Right atrium auricular region (tissue), 2 donors: ENCODE measurements around the genes PAFAH1B1, CCDC92B and NCBP3.

DNA sequence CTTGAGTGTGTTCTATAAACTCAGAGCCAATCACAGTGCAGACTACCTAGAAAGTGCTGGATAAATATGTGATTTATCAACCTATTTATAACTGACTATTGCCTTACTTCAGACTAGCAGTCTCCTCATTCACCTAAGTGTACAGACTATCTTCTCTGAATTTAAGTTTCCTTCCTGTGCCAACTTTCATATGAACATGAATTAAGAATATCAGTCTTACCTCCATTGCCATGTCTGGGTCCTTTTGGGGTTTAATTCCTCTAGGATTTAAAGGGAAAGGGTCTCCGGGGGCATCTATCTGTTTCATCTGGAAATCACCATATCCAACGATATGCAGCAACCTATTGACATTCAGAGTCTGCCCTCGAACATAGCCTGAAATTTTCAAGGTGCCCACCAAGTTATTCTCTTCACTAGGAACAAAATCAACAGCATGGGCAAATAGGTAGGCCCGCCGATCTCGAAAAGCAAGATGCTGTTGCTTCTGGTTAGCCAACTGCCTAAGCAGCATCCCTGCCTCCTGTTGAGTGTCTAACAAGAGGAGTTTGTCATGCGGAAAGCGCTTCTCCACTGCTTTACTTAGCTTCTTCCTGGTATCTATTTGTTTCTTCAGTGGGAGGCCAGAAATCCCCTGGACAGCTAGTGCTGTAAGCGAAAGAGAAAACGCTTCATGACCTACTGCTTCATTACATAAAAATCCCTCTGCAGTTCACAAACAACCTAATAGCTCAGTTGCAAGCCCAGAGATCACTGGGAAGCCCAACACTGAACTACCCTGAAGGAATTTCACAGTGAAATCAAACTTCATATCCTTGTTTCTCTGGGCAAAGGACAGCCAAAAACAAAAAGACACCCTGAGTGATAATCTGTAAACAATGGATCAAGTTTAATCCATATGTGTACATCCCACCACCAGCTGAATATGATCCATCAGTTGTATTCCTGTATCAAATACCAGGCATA lies 1.7 kb downstream of the TSR1 start:
- PRO-cap: no peak
- RAMPAGE, long total RNA, 2 experiments: no peak in any of the 2 experiments

DNA sequence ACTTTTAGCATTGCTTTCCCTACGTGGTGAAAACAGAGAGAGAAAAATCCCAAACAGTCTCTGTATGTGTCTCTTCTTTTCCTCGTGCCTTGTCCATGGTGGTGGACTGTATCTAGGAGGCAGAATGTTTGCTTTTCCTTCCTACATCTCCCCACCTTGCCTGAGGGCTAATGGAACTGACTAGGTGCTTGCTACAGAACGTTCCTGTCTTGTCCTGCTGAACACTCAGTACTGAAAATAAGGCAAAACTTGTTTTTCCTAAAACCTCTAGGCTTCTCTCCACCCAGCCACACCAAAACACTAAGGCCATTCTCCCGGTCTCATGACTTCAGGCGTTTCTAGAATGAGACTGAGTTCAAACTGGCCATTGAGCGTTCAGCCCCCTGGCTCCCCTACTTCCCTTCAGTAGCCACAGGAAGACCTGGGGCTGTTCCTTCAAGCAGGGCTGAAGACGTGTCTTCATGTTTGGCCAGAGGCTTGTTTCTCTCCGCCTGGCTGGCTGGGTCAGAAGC lies 26.0 kb downstream of the MNT start:
- PRO-cap: unidirectional peak, minus-strand start at position 233 of the sequence
- RAMPAGE, long total RNA, 2 experiments: no peak in any of the 2 experiments

DNA sequence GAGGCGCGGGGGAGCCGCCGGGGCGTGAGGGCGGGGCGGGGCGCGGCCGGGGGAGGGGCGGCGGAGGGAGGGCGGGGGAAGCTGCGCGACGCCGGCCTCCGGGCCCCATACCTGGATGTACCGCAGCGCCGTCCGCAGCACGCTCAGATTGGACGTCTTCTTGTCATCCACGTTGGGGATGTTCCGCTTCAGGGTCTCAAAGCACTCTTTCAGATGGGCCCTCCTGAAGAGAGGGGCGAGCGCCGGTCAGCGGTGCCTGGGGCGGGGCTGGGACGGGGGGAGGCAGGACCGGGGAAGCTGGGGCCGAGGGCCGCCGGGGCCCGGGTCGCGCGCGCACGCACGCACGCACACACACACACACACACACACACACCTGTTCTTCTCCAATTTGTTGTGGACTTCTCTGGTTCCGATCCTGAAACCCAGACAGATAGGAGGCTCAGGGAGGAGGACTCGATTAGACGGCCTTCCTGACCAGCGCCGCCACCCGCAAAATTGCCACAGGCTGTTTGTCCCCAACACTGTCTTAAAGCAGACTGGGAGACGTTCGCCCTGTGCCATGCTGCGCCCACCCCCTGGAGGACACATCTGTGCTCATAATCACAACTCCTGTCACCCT lies 6.8 kb downstream of the MNT start:
- PRO-cap: bidirectional peak, plus-strand start at position 108 of the sequence, minus-strand start outside the sequence
- RAMPAGE, long total RNA, 2 experiments: no peak in any of the 2 experiments

GRCh38 chr17:2395802-2396349 lies 5.0 kb downstream of the MNT start:
- PRO-cap: no peak
- RAMPAGE, long total RNA, 2 experiments: no peak in any of the 2 experiments

GRCh38 chr17:2399155-2399846 lies 1.6 kb downstream of the MNT start:
- PRO-cap: bidirectional peak, plus-strand start at chr17:2399802, minus-strand start at chr17:2399568
- RAMPAGE, long total RNA, 2 experiments: no peak in any of the 2 experiments

DNA sequence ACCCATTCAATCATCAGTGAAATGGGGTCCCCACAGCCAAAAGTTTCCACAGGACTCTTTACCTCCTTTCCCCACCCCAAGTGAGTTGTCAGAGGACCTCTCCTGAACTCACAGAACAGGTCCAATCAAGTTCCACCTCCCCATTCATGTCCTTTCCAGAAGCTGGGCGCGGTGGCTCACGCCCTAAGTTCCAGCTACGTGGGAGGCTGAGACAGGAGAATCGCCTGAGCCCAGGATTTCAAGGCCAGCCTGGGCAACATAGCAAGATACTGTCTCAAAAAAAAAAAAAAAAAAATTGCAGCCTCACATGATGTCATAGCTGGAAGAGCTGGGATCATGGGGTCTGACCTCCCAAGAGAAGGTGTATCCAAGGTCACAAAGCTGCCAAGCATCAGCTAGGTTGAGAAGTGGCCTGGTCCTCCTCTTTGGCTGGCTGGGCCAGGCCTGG lies 5.4 kb upstream of the MNT start:
- PRO-cap: no peak
- RAMPAGE, long total RNA, 2 experiments: no peak in any of the 2 experiments

DNA sequence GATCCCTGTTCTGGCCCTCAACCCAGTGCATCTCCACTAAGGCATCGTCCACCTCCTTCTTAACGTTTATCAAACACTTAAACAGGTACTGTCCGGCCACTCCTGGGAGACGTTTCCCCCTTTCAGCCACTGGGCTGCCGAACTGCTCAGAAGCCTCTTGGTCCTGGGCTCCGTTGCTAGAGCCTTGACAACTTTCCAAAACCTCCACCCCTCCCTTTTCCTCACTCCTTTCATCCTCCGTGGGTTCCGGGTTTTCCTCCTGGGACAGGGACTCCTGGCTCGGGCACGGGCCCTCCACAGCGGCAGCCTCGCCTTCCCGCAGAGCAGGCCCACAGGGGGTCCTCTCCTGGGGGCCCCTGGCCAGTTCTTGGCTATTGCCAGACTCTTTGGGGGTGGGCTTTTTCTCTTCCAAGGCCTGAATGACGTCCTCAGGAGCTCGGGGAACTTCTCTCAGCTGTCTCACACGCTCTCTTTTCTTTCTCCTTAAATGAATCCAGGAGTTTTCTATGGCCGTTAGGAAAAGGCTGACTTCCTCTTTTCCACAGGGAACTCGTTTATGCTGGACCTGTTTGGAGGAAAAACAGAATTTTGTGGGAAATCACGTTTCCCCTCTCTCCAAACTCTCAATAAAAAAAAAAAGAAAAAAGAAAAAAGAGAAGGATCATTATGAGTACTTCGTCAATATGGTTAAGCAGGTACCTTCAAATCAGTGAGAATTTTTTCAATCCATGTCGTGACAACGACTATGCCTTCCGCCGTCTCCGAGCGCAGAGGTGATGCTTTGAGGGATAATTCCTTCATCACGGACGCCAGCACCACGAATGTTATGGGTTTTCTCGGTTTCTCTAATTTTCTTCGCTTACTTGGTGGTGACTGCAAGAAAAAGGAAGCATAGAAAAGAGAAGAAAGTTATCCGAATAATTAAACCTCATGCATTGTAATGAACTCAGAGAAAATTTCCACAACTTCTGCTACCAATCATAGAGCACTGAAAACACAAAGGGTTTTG lies 19.5 kb upstream of the MNT start:
- PRO-cap: no peak
- RAMPAGE, long total RNA, 2 experiments: no peak in any of the 2 experiments

- PRO-cap: no peak
- RAMPAGE, long total RNA, 2 experiments: no peak in any of the 2 experiments
Observed at GRCh38 chr17:2435138-2435764, 34.4 kb upstream of the MNT start.

- PRO-cap: no peak
- RAMPAGE, long total RNA, 2 experiments: no peak in any of the 2 experiments
Observed at GRCh38 chr17:2542558-2542948, 30.9 kb upstream of the METTL16 start.

DNA sequence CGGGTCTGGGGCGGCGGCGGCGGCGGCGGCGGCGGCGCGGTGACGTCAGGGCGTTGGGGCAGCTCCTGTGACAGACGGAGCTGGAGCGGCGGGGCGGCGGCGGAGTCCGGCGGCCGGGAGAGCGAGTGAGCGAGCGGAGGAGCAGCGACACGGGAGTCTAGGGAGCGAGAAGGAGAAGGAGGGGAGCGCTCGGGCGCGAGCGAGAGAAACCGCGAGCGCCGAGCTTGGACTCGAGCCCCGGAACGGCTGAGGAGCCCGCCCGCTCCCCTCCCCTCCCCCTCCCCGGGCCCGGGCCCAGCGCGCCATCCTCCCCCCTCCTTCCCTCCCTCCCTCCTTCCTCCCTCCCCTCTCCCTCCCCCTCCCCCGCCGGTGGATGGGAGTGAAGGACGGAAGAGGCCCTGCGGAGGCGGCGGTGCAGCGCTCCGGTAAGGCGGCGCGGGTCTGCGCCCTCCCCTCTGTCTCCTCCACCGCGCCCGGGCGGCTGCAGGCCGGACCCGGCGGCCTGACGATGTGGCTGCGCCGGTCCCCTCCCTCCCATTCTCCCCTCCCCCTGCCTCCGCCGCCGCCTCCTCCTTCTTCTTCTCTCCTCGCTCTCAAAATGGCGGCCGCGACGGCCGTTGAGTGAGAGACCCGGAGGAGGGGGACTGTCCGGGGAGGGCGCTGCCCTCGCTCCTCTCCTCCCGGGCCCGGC lies at the start of gene PAFAH1B1:
Gene PAFAH1B1 (plus strand): TSS at position 73 of the 691 bp plus-strand sequence.
- PRO-cap: bidirectional peak, plus-strand start at position 73 of the sequence, minus-strand start outside the sequence; bidirectional peak, plus-strand start at position 379 of the sequence, minus-strand start at position 244 of the sequence; bidirectional peak, plus-strand start at position 596 of the sequence, minus-strand start at position 483 of the sequence
- RAMPAGE, long total RNA, 2 experiments: start-site peak on the plus strand in 1 of 2 experiments, centred at position 367 of the sequence, 135 reads per replicate

- PRO-cap: no peak
- RAMPAGE, long total RNA, 2 experiments: no peak in any of the 2 experiments
Observed at GRCh38 chr17:2704349-2704665, 7.3 kb downstream of the CLUH start.

GRCh38 chr17:2724623-2725145 lies 13.1 kb upstream of the CLUH start:
- PRO-cap: no peak
- RAMPAGE, long total RNA, 2 experiments: no peak in any of the 2 experiments

- PRO-cap: no peak
- RAMPAGE, long total RNA, 2 experiments: no peak in any of the 2 experiments
Observed at GRCh38 chr17:2749294-2750377, at the start of gene CCDC92B. Gene CCDC92B (minus strand): TSS chr17:2749652.

GRCh38 chr17:2893383-2894050 lies 97.3 kb downstream of the RAP1GAP2 start:
- PRO-cap: no peak
- RAMPAGE, long total RNA, 2 experiments: no peak in any of the 2 experiments

GRCh38 chr17:2903480-2903941 lies 107.3 kb downstream of the RAP1GAP2 start:
- PRO-cap: no peak
- RAMPAGE, long total RNA, 2 experiments: no peak in any of the 2 experiments

DNA sequence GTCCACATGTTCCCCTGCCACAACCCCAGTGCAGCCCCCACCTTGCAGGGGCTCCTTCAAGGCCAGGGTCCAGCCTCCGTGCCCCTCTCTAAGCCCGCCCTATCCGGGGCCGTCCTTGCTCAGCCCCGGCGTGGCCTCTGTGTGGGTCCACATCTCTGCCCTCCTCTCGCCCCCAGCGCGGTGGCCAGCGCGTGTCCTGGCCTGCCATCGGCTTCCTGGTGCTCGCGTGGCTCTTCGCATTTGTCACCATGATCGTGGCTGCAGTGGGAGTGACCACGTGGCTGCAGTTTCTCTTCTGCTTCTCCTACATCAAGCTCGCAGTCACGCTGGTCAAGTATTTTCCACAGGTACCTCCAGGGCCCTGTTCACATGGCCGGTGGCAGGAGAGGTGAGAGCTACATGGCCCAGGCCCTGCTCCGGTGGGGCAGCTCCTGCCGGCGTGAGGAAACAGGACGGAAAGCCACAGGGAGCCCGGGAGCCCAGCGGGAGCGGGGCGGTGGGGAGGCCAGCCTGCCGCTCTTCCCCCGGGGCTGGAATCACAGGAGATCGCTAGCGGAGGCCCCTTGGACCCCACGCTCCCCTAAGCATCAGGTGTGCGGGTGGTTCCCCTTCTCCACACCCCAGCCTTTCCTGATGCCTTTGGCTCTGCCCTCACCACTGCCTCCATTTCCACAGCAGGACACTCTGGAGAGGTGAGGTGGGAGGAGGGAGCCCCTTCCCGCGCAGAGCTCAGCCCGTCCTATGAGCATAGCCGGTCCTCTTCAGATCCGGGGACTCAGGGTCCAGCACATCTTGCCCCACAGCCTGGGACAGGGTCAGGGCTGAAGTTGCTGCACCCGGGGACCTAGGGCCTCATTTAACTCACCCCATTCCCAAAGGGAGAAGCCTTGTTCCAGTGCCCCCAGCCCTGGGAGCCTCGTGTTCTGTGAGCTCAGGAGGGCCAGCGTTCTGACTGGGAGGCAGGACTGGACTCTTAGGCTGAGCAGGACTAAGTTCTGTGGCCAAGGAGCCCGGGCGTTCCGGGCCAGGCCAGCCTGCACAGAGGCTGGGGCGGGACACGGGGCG lies 10.2 kb downstream of the TAX1BP3 start:
- PRO-cap: no peak
- RAMPAGE, long total RNA, 2 experiments: no peak in any of the 2 experiments

DNA sequence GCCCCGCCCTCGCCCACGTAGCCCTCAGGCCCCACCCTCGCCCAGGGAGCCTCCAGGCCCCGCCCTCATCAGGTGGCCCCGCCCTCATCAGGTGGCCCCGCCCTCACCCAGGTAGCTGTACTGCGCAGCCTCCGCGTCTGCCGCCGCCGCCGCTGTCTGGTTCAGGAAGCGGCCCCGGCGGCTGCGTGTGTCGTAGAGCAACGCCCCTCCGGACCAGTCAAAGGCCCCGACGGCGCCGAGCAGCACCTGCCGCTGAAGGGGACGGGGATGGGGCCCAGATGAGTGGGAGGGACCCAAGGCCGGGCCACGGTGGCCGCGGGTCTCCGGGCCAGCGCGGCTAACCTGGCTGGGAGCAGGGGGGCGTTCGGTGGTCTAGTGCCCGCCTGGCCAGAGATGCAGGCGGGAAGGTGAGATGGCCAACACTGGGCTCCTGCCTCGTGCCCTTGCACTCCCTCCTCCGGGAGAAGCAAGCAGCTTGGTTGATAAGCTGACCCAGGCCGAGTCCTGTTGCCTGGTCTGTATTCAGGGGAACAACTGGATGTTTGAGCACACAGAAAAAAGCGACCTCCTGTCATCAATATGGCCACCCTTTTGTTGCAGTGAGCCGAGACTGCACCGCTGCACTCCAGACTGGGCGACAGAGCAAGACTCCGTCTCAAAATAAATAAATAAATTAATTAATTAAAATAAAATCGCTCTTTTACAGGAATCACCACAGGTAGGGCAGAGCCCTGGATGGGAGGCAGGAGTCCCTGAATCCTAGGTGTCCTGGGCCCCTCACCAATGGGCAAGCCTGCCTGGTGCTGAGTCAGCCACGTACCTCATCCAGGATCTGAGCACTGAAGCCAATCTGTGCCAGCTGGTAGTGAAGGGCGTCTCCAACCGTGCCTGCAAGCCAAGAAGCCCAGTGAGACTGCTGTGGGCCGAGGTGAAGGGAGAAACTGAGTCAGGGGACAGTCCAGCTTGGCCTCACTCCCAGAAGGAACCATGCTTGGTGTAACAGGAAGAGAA lies 31.6 kb downstream of the HASPIN start:
- PRO-cap: no peak
- RAMPAGE, long total RNA, 2 experiments: no peak in any of the 2 experiments

DNA sequence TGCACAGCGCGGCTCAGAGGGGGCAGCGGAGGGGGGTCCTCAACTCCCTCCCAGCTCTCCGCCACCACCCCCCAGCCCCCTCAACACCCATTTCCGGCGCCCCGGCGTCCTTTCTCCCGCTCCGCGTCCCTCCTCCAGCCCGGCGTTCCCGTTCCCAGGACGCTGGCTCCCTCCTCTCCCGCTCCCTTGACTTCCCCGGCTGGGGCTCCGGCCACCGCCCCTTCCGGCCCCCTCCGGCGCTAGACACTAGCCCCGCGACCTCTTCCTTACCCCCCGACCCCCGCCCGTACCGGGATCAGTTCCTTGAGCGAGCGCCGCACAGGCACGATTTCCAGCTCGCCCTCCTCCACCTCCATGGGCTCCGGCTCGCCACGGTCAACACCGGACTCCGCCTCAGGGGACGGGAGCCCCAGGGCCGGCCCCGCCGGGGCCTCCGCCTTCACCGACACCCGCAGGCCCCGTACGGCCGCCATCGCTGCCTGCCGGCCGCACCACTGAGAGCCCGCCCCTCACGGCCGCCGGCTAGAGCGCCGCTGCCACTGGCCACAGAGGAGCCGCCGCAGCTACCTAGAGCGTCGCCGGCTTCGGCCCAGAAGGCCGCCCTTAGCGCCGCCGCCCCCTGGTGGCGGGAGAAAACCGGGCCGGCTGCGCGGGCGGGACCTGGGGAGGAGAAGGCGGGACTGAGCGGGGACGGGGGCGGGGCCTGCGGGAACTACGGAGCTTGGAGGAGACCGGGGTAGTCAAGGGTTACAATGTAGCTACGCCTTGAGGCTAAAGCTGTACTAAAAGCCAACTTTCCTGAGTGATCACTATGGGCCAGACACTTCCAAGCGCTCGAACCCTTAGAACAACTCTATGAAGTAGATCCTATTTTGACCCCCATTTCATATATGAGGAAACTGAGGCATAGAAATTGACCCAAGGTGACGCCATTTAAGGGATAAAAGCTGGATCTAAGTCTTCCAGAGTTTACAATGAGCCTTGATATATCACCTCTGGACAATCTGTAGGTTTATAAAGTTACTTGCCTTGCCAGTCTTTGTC lies at the start of gene NCBP3:
Gene NCBP3 (minus strand): TSS at position 496 of the 1,044 bp plus-strand sequence.
- PRO-cap: bidirectional peak, plus-strand start at position 246 of the sequence, minus-strand start at position 188 of the sequence; unidirectional peak, minus-strand start at position 496 of the sequence
- RAMPAGE, long total RNA, 2 experiments: start-site peak on the minus strand in 2 of 2 experiments, centred at position 484 of the sequence, 261 to 363 reads per replicate

DNA sequence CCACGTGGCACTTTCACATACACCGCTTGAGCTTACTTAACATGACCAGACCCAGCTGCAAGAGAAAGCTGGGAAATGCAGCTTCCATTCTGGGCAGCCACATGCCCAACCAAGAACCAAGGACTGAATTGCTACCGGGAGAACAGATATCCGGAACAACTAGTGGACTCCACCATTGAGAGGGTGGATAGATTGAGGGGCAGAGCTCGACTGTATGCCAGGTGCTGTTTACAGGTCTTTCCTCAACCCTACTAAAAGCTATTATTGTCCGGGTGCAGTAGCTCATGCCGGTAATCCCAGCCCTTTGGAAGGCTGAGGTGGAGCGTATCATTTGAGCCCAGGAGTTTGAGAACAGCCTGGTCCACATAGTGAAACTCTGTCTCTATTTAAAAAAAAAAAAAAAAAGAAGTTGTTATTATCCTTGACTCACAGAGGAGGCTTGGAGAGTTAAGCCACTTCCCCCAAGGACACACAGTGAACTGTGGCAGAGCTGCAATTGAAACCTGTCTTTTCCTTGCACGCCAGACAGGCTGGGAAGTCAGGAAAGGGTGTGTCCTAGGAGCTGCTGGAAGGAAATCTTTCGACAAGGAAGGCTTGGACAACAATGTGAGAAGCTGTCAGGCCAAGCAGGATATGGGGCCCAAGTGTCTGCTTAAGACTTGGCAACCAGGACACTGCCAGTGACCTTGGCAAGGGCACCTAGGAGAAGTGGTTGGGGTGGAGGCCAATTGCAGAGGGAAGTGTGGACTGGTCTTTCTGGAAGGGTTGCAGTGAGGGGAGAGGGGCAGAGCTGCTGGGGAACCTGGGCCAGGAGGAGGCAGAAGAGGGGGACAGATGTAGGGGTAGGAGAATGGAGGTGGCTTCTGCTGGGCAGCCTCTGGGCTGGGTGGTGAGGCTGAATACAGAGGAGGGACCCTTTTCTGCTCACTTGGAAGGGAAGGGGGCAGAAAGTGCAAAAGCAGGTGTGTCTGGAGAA lies 1.9 kb upstream of the CAMKK1 start:
- PRO-cap: bidirectional peak, plus-strand start at position 601 of the sequence, minus-strand start at position 483 of the sequence
- RAMPAGE, long total RNA, 2 experiments: no peak in any of the 2 experiments

- PRO-cap: unidirectional peak, minus-strand start at chr17:3944801
- RAMPAGE, long total RNA, 2 experiments: no peak in any of the 2 experiments
Observed at GRCh38 chr17:3944500-3944936, 19.7 kb downstream of the ATP2A3 start.